ENCODE data around the gene CLPX.

GRCh38 chr15:65069287-65069829 lies 1.6 kb upstream of the RASL12 start:
- PRO-cap, 4 experiments, result no peak in any of the 4 experiments
- RAMPAGE, long total RNA, 2 experiments, result no peak in any of the 2 experiments

- PRO-cap, 4 experiments, result no peak in any of the 4 experiments
- RAMPAGE, long total RNA, 2 experiments, result no peak in any of the 2 experiments
These were observed 1.4 kb downstream of the KBTBD13 start for GRCh38 chr15:65077691-65078511.

GRCh38 chr15:65184819-65185862 lies at the start of gene CLPX:
Gene CLPX (minus strand): TSS chr15:65185342.
- PRO-cap, 4 experiments, result peak in 4 of 4 experiments; most common plus-strand start chr15:65185710 (in 4); most common minus-strand start chr15:65185315 (in 4)
- RAMPAGE, long total RNA, 2 experiments, result start-site peak on the minus strand in 2 of 2 experiments, at chr15:65185311-65185364 at its widest, 1,014 to 1,075 reads per replicate

- PRO-cap, 4 experiments, result no peak in any of the 4 experiments
- RAMPAGE, long total RNA, 2 experiments, result no peak in any of the 2 experiments
These were observed 7.9 kb upstream of the IGDCC3 start for GRCh38 chr15:65385492-65386283.

- PRO-cap, 4 experiments, result no peak in any of the 4 experiments
- RAMPAGE, long total RNA, 2 experiments, result no peak in any of the 2 experiments
These were observed 9.1 kb downstream of the HACD3 start for GRCh38 chr15:65539447-65539646.

DNA sequence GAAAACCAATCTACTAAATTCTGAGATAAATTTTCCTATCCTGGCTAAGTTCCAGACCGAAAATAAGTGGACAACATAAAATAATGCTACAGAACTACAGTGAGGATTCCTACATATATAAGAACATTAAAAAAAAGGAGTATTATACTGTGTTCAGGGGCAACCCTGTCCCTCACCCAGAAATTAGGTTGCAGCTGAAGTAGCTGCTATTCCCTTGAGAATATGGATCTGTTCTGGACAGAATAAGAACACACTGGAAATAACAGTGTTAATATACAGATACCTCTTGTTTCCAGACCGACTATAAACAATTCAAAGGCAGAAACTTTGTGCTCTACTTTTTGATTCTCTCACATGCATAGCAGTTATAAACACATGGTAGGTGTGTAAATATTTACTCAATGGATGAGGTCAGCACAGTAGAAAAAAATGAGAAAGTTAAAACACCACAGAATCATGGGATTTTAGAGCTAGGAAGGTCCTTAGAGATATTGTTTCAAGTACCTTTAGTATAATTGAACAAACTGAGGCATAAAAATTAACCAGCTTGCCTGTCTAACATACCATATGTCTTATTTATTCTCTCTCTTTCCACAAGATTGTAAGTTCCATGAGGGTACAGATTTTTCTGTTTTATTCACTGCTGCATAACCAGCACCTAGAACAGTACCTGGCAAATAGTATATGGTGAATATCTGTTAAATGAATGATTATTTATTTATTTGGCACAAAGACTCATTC lies 25.2 kb downstream of the DENND4A start:
- PRO-cap, 4 experiments, result peak in 3 of 4 experiments; most common plus-strand start position 451 of the sequence (in 3); most common minus-strand start position 314 of the sequence (in 2)
- RAMPAGE, long total RNA, 2 experiments, result no peak in any of the 2 experiments

- PRO-cap, 4 experiments, result peak in 1 of 4 experiments; most common minus-strand start chr15:65773097 (in 1)
- RAMPAGE, long total RNA, 2 experiments, result no peak in any of the 2 experiments
These were observed 19.3 kb downstream of the DENND4A start for GRCh38 chr15:65772865-65773198.

- PRO-cap, 4 experiments, result no peak in any of the 4 experiments
- RAMPAGE, long total RNA, 2 experiments, result no peak in any of the 2 experiments
These were observed 29.7 kb upstream of the RAB11A start for GRCh38 chr15:65839664-65839863.

DNA sequence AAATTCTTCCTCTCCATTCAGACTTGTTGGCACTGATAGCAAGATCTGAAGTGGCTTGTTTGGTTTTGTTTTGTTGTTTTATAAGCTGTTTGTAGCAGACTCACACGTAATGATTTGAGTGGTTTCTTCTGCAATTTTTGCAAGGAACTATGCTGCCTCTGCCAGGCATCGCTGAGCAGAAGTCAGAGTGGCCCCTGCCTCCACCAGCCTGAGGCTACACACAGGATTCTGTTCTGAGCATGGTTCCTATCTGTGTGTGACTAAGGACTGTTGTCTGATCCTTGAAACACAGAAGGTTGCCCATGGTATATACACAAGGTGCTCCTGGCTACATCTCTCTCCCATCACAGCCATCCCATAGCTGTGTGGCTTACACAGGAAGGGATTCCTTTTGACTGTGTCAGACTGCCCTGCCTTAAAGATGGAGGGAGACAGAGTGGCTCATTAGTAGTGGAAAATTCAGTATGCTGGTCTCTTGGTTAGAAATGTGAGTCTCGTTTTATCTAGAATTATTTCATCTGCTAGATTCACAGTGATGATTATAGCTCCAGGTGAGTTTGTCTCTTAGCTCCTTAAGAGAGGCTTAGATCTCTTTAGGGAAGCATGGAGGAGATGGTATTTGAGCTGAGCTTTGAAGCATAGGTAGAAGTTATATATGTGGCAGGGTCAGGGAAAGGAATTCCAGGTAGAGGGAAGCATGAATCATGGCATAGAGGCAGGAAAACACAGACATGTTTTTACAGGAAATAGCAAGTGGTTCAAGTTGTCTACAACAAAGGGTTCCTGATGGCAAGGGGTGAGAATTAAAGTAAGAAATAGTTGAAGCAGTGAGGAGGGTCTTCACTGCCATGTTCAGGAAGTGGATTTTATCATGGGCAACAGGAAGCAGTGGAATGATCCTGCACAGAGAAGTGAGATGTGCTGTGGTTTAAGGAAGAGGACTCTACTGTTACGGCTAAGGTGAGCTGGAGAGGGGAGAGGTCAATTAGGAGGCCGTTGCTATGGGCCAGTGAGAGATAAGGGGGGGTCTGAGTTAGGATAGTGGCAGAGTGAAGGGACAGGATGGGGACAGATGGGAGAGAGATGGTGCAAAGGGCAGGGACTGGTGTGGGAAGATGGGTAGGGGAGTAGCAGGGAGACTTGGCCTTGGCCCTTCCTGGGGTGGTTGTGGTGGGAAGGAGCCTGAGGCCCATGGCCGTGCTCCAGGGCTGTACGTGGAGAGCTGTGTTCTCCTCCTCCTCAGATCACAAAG lies 37.4 kb downstream of the SNAPC5 start:
- PRO-cap, 4 experiments, result no peak in any of the 4 experiments
- RAMPAGE, long total RNA, 2 experiments, result no peak in any of the 2 experiments

GRCh38 chr15:66472123-66472695 lies 25.4 kb downstream of the SNAPC5 start:
- PRO-cap, 4 experiments, result no peak in any of the 4 experiments
- RAMPAGE, long total RNA, 2 experiments, result no peak in any of the 2 experiments

DNA sequence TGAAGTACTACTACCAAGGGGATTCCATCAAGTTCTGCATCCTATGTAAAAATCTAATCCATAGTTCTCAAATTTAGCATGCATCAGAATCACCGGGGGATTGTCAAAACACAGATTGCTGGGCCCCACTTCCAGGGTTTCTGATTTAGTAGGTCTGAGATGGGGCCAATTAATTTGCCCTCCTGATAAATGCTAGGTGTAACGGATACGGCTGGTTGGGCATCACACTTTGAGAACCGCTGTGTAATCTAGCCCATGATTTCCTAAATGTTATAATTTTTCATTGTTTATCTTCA lies 725 bp downstream of the ZWILCH start:
- PRO-cap, 4 experiments, result no peak in any of the 4 experiments
- RAMPAGE, long total RNA, 2 experiments, result no peak in any of the 2 experiments

DNA sequence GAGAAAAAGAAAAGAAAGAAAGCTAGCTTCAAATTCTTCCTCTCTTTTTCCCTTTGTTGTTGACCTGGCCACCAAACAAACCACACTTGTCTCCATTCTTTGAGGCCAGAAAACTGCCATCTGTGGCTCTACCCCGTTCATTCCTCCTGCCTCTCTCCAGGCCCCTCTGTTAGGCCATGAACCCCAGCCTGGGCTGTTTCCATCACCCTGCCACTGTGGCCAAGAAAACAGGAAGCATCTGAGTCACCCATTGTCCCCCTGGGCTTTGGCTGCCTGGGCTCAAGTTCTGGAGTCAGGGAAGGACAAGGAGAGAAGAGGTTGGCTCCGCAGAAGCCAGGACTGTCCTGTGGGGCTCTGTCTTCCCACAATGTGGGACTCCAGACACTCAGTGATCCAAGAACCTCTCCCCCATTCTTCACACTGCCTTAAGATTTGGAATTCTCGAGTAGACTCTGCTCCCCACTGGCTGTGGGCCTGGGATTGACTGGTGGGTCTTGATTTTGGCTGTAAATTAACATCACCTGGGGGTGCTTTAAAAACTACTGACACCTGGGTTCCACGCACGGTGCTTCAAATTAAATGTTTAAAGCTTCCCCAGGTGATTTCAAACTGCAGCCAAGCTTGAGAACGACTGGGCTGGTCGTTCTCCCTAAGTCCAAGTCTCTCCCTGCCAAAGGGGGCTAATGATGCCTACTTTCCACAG lies 14.9 kb upstream of the LCTL start:
- PRO-cap, 4 experiments, result no peak in any of the 4 experiments
- RAMPAGE, long total RNA, 2 experiments, result no peak in any of the 2 experiments

DNA sequence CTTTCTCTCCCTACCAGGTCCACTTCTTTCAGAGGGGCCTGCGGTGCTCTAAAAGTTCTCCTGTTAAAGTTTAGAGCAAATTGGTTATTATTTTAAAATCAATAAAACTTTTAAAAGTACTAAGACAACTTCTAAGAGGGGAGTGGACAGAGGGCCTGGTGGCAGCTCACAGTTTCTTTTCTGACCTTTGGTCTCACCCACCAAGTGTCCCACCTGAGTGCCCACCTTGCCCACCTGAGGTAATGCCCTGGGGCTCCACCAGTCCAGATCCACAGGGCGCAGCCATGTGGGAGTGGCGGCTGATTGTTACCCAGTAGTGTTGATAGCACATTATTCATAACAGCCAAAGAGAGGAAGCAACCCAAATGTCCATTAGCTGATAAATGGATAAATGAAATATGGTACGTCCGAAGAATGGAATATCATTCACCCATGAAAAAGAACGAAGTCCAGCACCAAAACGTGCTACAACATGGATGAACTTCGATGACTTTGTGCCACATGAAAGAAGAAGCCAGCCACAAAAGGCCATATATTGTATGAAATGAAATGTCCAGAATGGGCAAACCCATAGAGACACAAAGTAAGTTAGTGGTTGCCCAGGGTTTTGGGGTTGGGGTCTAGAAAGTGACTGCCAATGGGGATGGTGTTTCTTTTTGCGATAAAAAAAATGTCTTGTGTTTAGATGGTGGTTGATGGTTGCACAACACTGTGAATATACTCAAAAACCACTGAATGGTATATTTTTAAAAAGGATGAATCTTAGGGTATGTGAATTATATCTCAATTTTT lies 6.3 kb downstream of the SMAD6 start:
- PRO-cap, 4 experiments, result peak in 1 of 4 experiments; most common plus-strand start position 130 of the sequence (in 1)
- RAMPAGE, long total RNA, 2 experiments, result no peak in any of the 2 experiments

DNA sequence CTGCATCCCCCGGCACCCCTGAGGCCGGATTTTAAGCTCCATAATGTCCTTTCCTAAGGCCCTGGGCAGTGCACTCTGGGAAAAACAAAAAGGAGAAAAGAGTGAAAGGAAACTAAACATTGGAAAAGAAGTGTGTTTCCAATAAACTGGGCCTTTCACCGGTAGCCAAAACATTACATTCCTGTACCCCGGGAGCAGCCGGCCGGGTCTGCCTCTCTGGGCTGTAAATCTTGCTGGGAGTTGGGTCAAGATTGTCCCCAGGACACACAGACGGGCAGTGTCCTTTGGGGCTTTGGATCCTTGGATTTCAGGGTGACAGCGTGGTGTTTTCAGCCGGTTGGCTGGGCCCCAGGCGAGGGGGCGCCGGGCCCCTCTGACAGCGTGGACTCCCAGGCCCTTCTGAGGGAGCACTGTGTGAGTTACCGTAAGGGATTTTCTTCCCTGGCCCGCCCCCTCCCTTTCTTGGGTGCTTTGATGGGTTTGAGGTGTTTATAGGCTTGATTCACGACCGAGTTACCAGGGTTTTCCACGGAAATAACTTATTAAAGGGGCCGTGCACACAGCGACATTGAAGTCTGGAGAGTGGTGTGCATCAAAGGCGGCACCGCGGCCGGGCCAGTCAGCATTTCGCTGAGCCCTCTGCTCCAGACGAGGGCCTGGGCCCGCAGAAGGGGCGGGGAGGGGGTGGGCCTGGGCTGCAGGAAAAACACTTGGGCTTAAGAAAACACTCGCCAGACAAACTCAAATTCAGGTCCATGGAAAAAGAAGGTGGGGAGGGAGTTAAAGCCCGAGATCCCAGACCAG lies 27.4 kb downstream of the SMAD6 start:
- PRO-cap, 4 experiments, result no peak in any of the 4 experiments
- RAMPAGE, long total RNA, 2 experiments, result no peak in any of the 2 experiments

- PRO-cap, 4 experiments, result no peak in any of the 4 experiments
- RAMPAGE, long total RNA, 2 experiments, result no peak in any of the 2 experiments
These were observed 59.7 kb downstream of the SMAD6 start for GRCh38 chr15:66761844-66762070.

DNA sequence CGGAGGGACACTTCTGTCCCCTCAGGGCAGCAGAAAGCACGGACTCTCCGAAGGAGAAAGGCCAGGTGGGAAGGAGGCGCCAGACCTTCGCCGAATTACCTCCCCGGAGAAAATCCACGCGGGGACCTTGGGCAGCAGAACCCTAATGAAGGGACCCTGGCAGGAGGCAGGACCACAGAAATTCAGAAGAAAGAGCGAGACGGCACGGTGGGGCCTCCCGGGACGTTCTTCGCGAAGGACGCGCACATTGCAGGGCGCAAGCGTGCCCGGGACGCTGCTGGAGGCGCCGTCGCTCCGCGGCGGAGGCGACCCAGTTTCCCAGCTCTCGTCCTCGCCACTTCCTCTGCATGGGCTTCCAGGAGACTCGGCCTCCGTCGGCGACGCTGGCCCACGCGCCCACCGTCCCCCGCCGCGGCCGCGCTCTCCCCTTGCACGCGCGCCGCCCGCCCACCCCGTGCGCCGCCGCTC lies 31.9 kb upstream of the SMAD3 start:
- PRO-cap, 4 experiments, result peak in 1 of 4 experiments; most common minus-strand start position 327 of the sequence (in 1)
- RAMPAGE, long total RNA, 2 experiments, result no peak in any of the 2 experiments

GRCh38 chr15:67039798-67040035 lies 25.7 kb upstream of the SMAD3 start:
- PRO-cap, 4 experiments, result no peak in any of the 4 experiments
- RAMPAGE, long total RNA, 2 experiments, result no peak in any of the 2 experiments

DNA sequence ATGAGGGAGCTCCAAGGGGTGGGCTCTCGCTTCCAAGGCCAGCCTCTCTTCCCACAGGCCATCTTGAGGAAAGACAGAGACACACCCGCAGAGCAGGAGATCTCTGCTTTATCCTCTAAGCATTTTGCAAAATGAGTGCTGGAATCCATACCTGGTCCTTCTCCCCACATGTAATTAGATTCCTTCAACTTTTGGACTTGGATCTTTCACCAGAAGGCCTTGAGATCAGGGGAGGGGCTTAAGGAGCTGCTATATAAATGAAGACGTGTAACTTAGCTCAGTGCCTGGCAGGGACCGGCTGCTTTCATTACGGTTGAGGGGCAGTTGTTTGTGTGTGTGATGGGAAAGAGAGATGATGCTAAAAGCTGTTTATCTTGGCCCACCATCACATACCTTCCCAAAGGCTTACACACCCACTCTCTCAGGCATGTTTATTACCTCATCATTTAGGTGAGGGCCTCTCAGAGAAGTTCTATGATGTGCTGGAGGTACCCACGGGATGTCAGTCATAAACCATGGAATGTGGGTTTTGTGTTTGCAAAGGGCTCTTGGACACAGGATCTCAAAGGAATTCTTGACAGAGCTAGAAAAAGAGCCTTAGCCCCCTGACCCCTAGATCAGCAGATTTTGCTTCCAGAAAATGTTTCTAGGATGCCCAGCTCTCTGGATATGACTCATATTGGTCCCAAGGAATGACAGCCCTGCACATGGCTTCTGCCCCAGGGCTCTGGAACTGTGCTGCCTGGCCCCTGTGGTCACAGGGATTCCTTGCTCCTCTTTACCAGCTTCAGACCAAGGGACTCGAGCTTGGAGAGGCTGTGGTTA lies 16.0 kb upstream of the SMAD3 start:
- PRO-cap, 4 experiments, result peak in 3 of 4 experiments; most common plus-strand start position 464 of the sequence (in 2); most common minus-strand start position 309 of the sequence (in 1)
- RAMPAGE, long total RNA, 2 experiments, result no peak in any of the 2 experiments

DNA sequence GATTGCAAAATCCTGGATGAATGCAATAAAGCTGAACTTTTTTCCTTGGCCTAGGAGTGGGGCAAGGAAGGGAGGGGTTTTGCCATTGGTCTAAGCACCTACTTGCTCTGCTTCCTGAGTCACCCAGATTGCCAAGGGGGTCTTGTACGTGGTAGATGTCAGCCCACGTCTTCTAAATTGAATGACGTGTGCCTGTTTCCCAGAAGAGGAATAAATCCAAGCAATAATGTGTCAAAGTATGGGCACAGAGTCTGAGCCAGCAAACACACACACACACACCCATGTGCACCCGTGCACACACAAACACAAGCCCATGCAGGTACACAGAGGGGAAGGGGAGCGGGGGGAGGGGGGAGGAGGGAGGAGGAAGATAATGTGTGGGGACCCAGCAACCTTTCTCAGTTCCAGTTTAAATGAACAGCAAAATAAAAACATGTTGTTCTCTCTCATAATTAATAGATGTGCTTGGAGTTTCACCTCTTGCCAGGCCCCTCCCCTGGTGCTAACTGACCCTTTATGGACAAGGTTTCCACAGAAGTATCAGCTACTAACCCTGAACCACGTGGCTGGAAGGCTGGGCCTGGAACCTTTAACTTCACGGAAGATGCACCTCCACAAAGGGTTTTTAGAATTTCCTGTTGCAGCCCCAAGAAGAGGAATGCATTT lies 15.1 kb upstream of the SMAD3 start:
- PRO-cap, 4 experiments, result peak in 3 of 4 experiments; most common plus-strand start position 540 of the sequence (in 1); most common minus-strand start position 508 of the sequence (in 2)
- RAMPAGE, long total RNA, 2 experiments, result no peak in any of the 2 experiments

- PRO-cap, 4 experiments, result no peak in any of the 4 experiments
- RAMPAGE, long total RNA, 2 experiments, result no peak in any of the 2 experiments
These were observed 40.0 kb downstream of the SMAD3 start for GRCh38 chr15:67104978-67106140.